Bronchial lymph node (tissue), 1 donor: ENCODE results near the genes IL4R and APOBR.

- PRO-cap = no peak
Measured at GRCh38 chr16:24919316-24920268, 73.8 kb downstream of the SLC5A11 start.

GRCh38 chr16:24958020-24959196, 56.8 kb downstream of the ARHGAP17 start:
- PRO-cap = no peak

DNA sequence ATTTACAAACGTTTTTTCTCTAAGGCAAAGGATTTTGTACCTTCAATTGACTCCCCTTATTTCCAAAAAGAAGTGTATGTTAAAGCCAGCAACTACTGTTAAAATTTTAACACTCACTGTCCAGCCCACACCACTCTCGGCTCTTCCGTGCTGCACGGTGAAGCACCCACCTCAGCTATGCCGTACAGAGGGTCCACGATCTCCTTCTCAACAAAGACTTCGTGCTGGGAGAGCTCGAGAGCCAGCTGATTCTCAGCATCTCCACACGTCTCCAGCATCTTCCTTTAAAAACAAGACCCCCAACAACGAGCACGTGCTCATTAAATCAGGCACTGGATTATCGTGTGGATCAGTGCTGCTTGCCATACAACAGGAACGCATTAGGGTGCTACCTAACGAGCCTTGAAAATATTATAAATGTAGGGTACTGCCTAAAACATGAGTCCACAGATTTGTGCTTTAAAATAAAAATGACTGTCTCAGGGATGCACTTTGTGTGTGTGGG, 46.6 kb downstream of the ARHGAP17 start:
- PRO-cap = no peak

DNA sequence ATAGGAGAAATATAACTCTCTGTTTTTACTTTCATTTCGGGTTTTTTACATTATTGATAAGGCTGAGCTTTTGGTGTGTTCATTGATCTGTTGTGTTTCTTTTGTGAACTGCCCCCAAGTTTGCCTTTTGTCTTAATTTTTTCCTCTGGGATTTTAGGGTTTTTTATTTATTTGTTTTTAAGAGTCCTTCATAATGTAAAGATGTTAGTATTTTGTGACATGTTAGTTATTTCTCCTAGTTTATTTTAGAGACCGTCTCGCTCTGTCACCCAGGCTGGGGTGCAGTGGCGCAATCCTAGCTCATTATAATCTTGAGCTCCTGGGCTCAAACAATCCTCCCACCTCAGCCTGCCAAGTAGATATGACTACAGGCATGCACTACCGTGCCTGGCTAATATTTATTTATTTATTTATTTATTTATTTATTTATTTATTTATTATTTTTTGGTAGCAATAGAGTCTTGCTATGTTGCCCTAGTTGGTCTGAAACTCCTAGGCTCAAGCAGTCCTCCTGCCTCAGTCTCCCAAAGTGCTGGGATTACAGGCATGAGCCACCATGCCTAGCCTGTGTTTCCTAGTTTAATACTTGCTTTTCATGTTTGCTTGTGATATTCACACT, 37.3 kb upstream of the ARHGAP17 start:
- PRO-cap = no peak

GRCh38 chr16:25106185-25107020, 5.1 kb upstream of the LCMT1 start:
- PRO-cap = unidirectional peak, plus-strand start at chr16:25106703

GRCh38 chr16:25257308-25257755, 313 bp downstream of the ZKSCAN2 start:
- PRO-cap = bidirectional peak, plus-strand start at chr16:25257609, minus-strand start at chr16:25257370

- PRO-cap = no peak
Measured at GRCh38 chr16:27196027-27196350, 7.3 kb upstream of the KDM8 start.

DNA sequence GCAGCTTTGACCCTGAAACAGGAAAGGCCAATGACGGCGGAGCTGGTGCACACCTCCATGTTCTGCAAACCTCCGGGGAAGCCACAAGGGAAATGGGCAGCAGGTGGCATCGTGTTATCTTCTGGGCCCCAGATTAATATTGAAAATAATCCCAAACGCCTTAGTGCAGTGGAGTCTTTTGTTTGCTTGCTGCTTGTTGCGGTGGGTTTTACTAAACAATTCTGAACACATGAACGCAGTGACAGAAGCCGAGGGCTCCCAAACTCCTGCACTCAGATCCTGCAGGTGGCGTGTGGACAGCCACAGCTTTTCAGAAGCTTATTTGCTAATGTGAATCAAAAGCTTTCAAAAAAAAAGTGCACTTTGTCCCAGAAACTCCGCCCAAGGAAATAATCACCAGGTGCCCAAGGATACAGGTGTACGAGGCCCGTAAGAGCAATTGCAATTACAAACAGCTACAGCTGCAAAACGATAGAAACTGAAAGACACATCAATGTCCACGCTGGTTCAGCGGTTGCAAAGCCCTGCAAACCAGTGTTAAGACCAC, 22.6 kb downstream of the KDM8 start:
- PRO-cap = no peak

GRCh38 chr16:27230433-27231354, 27.4 kb downstream of the KDM8 start:
- PRO-cap = unidirectional peak, minus-strand start at chr16:27230850

DNA sequence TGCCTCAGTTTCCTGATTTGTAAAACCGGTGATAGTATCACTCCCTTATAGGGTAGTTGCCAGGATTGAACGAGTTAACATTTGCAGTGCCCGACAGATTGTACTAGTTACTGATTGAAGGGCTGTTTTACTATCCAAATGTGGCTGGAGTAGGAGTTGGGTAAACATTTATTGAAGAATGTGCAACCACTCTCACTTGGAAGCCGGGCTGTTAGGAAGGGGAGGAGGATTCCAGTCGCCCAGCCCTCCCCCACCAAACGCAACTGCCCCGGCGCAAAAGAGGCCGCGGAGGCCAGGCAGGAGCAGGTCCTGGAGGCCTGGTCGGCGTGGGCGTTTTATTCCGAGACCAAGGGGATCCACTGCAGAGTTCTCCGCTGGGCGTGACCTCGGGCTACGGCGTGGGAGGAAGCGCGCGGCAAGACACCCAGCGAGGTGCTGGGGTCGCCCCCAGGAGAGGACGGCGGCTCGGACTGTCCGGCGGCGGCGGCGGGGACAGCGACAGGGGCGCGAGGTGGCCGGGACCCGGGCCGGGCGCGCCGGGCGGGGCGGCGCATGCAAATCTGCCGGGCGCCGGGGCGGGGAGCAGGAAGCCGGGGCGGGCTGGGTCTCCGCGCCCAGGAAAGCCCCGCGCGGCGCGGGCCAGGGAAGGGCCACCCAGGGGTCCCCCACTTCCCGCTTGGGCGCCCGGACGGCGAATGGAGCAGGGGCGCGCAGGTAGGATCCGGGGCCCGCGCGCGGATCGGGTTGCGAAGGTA, at the start of gene IL4R:
Gene IL4R (plus strand): TSS at position 668 of the 755 bp plus-strand sequence.
- PRO-cap = unidirectional peak, plus-strand start at position 286 of the sequence; unidirectional peak, plus-strand start at position 364 of the sequence; bidirectional peak, plus-strand start at position 450 of the sequence, minus-strand start at position 488 of the sequence; bidirectional peak, plus-strand start at position 620 of the sequence, minus-strand start at position 554 of the sequence

DNA sequence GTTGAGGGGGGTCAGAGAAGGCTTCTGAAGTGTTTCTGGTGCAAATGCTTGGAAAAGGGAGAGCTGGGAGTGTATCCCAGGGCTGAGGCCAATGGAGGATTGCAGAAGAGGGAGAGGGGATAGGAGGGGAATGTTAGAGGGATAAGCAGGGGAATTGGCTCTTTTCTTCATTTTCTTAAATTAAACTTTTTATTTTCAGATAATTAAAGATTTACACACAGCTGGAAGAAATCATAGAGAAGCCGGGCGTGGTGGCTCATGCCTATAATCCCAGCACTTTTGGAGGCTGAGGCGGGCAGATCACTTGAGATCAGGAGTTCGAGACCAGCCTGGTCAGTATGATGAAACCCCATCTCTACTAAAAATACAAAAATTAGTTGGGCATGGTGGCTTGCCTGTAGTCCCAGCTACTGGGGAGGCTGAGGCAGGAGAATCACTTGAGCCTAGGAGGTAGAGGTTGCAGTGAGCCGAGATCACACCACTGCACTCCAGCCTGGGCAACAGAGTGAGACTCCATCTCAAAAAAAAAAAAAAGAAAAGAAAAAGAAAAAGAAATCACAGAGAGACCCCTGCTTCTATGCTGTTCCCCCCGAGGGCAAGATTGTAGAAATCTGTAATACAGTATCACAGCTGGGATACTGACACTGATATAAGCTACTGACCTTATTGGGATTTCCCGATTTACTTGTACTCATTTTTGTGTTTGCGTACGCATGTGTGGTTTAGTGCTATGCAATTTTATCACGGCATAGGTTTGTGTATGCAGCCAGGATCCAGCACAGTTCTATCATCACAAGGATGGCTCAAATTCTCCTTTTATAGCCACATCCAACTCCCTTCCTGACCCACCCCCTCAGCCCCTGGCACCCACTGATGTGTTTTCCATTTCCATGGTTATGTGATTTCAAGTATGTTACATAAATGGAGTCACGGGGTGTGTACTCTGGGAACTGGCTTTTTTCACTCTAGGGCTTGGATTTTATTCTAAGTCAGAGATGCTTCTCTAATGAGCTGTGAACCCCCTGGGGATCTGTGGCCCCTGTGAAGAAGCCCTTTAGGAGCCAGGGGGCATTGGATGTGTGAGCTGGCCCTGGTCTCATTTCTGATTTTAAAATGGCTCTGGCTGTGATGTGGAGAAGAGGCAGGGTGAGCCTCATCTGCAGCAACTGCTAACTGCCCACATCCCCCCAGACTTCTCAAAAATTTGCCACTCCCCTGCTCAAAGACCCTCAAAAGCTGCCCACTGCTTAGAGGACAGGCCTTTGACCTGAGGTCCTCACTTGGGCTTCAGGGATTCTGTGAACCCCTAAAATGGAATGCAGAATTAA, 16.6 kb downstream of the IL4R start:
- PRO-cap = bidirectional peak, plus-strand start at position 982 of the sequence, minus-strand start at position 789 of the sequence

GRCh38 chr16:27363706-27364320, 38.2 kb upstream of the IL21R start:
- PRO-cap = no peak

DNA sequence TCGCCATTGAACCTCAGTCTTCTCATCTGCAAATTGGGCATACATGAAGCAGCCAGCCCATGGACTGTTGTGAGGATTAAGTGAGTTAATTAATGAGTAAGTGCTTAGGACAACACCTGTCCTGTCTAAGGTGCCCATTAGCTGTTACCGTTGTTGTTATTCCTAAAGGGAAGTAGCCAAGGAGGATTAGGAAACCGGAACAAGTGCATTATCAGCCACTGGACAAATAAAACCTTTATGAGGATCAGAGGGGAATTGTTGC, 169.4 kb downstream of the GSG1L start:
- PRO-cap = no peak

DNA sequence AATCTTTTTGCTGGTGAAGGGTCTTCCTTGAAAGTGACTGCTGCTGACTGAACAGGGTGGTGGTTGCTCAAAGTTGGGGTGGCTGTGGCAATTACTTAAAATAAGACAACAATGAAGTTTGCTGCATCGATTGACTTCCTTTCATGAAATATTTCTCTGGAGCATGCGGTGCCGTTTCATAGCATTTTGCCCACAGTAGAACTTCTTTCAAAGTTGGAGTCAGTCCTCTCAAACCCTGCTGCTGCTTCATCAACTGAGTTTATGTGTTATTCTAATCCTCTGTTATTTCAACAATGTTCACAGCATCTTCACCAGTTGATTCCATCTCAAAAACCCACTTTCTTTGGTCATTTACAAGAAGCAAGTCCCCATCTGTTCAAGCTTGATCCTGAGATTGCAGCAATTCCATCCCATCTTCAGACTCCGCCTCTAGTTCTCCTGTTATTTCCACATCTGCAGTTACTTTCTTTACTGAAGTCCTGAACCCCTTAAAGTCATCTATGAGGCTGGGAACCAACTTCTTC, 51.1 kb upstream of the GSG1L start:
- PRO-cap = no peak

GRCh38 chr16:28175489-28176158, 36.1 kb downstream of the XPO6 start:
- PRO-cap = no peak

GRCh38 chr16:28188218-28189103, 23.3 kb downstream of the XPO6 start:
- PRO-cap = no peak

DNA sequence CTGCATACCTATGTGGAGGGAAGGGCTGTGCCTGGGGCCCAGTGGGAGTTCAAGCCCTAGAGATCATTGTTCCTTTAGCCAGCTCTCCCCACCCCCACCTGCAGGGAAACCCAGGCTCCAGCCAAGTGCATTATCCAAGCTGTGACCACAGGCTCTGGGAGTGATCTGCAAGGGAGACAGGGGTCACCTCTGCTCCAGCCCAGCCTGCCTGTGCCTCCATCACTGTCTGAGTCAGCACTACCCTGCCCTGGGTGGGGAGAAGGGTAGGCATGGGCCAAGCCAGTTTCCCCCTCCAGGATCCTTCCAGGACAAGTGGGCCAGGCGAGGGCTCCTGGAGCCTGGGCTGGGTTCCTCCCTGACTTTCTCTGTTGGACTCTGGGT, 32.1 kb upstream of the SBK1 start:
- PRO-cap = no peak

DNA sequence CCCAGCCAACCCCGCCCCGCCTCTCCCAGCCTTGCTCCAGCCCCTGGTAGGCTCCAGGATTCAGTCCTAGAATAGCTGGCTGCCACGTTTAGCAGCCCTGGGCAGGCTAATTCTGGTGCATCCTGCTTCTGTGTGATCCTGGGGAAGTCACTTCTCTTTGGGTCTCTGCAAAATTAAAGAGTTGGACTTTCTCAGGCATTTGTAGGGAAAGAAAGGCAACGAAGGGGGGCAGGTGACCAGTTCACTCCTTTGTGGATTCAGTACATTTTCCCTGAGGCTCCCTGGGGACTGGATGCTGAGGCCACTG, 30.1 kb upstream of the SBK1 start:
- PRO-cap = no peak

DNA sequence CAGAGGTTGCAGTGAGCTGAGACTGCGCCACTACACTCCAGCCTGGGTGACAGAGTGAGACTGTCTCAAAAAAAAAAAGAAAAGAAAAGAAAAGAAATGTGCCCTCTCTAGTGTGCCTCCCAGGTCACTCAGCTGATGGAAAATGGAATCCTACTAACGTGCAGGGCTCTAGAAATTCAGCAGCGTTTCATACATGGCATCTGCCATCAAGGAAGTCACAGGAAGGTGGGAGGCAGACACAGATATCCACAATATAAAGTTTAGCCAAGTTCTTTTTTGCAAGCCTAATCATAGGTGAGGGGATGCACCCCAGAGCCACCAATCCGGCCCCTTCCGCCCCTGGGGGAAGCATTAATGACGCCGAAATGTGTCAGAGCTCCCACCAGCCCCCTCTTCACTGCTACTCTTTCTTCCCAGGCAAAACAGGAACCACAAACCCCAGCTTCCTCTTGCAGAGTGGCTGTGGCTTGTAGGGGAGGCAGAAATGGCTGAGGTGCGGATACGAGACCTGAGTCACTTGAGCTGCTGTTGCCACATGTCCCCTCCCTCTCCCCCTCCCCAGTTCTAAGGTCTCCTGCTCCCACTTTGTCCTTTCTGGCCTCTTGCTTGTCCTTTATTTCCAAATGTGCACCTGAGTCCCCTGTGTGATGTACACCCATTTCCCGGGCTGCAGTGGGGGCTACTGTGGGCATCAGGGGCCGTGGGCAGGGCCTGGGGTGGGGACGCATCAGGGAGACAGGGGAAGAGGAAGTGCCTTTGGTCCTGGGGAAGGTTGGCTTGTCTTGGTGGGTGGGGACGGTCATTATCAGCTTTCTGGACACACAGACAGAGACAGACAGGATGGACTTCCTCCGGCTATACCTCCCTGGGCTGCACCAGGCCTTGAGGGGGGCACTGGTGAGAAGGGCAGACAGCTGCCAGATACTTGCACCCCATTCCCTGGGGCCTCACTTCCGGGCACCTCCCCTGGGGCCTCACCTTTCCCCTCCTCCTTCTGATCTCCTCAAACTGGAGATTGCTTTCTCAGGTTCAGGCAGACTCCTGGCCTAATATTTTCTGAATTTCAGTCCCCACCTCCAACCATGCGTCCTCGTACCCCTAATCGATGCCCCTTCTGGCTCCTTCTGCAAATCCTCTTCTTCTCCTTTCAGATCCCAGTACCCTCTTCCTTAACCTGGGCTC, at the start of gene APOBR:
Gene APOBR (plus strand): TSS at position 802 of the 1,182 bp plus-strand sequence.
- PRO-cap = bidirectional peak, plus-strand start at position 454 of the sequence, minus-strand start at position 325 of the sequence

- PRO-cap = no peak
Measured at GRCh38 chr16:28497076-28497952, 2.9 kb downstream of the APOBR start.